Parietal lobe (tissue), 2 donors: ENCODE measurements around the gene SMCO2.

GRCh38 chr12:26286168-26286613 lies 90.8 kb downstream of the SSPN start:
- RAMPAGE, long total RNA: no peak

DNA sequence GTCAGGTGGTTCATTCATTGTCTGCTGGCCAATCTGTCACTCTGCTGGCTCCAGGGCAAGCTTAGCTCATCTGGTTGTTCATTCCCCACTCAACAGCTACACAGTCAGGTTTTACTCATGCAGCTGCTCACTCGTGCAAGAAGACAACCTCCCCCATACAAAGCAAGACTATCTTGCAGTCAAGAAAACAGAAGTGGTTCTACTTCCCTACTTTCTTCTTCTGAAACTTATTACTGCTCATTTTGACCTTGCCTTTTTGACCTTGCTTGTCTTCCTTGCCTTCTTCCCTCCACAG lies 277.9 kb downstream of the SSPN start:
- RAMPAGE, long total RNA: no peak

DNA sequence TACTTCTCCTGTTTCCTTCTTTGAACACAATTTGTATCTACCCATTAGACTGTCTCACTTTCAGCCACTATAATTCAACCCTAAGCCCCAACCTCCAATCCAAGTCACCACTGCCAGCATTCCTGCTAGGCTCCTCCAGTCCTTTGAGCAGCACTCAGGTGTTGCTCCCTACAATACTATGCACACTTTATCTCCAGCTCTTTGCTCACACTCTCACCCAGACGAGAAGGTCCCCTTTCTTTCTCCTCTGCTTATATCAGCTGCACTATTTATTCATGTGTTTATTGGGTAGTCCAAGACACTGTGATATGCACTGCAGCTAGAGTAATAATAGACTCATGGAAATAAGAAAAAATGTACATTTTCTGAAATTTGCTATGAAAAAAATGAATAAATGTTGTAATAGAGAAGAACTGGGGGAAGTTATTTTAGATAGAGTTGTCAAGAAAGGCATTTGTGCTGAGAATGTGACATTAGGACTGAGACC lies 307.1 kb downstream of the ITPR2 start:
- RAMPAGE, long total RNA: no peak

DNA sequence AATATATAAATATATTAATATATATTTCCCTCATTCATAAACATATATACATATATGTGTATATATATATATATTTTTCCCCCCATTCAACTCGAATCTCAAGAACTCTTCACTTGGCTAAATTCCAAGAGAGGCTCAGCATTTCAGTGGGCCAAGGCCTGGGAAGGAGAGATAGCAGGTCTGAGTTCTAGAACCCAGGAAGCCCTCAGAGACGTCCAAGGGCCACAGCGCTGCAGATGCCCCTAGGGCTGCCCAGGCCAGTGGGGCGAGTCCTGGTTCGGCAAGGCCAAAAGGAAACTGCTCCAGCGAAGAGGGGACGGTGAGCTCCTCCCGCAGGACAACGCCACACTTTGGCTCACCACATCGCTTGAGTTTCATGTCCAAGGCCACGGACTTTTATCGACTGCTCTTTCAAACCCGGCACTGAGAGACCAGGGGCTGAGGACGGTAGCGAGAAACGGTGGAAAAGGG lies 1.1 kb downstream of the ITPR2 start:
- RAMPAGE, long total RNA: no peak

DNA sequence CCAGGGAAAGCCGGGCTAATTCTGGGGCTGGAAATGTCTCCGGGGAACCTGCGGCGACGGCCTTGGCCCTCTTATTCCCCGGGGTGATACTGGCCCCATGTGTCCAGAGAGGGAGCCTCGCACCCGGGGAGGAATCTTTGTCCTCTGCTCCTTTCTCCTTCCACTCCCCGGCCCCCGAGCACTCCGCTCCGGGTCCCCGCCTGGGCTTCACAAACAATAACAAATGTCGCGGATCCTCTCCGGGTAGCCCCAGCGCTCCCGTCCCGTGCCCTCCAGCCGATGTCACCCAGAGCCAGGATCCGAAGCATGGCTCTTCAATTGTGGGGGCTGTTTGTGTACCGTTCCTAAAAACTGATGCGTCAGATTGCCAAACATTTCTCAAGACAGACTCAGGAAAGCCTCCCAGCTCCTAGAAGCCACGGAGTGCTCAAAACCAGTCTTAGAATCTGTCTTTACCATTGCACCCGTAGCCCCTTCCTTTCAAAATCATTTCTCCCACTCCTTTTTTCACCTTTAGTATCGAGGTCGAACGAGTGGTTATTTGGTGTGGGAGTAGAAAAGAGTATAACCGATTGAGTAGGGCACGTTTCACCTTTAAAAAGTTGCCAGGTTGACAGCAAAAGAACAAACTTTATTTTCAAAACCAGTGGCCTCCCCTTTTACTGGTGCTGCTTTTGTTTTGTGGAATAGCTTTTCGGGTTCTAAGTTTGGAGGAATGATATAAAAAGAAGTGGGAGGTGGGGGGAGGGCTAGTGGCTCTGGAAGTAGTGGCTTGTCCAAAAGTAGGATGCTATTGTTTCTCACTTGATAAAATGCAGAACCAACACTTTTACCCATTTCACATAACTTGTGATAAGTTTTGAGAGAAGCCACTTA lies 587 bp downstream of the STK38L start:
- RAMPAGE, long total RNA: no peak

- RAMPAGE, long total RNA: no peak
Observed at GRCh38 chr12:27330623-27331718, 1.7 kb upstream of the BMAL2 start.

DNA sequence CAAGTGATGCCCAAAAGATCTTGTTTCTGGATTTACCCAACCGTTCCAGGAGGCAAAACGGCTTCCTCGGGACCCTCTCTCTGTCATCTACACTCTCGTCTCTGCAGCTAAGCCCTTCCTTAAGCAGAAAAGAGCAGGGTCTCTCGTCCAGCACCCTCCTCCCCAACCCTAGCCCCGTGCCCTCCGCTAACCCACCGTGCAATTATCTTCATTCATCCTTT lies 327 bp upstream of the BMAL2 start:
- RAMPAGE, long total RNA: no peak

GRCh38 chr12:27446594-27446964 lies at the start of gene SMCO2:
Gene SMCO2, plus strand, starts transcription at chr12:27446736.
- RAMPAGE, long total RNA: no peak

DNA sequence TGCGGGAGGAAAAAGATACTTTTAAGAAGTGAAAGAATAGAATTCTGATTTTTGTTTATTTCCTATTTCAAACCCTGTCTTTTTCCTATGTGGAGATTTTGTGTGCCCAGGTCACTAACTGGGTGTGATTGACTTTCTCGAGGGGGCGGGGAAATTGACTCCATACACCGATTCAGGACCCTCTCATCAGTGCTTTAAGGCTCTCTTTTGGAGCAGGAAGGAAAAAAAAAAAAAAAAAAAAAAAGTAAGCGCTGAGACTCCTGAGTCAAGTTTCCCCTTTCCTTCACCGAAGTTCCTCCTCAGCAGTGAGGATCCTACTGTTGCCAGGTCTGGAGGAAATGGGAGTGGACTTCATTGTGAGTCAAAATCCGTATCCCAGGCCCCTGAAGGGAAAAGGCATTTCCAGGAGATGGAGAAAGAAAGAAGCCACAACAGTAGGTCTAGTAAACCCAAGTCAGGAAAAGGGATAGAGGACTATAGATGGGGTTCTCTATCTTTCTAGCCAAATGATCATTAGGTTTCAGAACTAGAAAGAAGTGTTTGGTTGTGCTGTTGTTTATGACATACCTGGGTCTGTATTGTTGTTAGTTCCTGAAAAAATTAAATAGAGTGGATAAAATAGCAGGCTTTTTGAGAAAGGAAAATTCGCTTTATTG lies 1.4 kb downstream of the PPFIBP1 start:
- RAMPAGE, long total RNA: no peak

- RAMPAGE, long total RNA: no peak
Observed at GRCh38 chr12:27711228-27711874, 719 bp downstream of the MRPS35 start.

GRCh38 chr12:27787497-27788093 lies 7.6 kb upstream of the MANSC4 start:
- RAMPAGE, long total RNA: no peak

DNA sequence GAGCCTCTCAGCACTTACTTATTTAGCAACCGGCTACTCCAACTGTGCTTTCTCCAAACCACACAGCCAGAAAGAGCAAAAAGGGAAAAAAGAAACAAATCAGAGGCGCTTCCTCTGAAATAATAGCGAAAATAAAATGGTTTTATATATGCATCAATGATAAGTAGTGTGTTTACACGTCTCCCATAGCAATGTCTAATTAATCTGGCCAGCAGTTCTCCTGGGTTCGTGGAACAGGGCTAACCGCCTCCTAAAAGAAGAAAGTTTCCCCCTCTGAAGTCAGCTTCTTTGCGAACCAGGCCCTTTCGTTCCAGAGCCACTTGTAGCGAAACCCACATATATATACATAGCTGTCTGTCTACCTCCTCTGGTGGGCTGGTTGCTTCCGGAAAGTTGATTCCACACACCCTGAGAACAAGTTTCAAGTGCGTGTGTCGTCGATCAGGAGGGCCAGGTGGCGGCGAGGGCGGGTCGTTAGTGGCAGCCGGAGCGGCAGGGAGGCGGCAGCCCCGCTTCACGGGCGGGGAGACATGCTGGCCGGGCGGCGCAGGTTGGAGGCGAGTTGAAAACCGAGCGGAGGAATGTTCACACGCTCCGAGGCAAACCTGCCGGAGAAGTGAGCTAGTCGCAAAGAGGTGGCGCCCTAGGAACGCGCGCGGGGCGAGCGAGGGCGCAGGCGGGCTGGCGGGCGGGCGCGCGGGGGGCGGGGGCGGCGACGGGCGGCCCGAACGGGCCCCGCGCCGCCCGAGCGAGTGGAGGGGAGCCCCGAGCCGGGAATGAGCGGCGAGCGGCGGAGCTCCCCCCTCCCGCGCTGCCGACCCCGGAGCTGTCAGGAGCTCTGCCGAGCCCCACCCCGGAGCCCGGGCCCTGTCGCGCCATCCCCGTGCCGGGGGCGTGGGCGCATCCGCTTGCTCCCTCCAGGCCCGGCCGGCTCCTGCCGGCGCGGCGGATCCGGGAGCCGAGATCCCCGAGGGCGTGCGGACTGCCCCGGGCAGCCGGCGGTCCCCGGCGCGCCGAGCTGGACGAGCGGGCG lies 2.6 kb downstream of the PTHLH start:
- RAMPAGE, long total RNA: no peak

- RAMPAGE, long total RNA: no peak
Observed at GRCh38 chr12:27975165-27976169, 2.9 kb upstream of the PTHLH start.

GRCh38 chr12:28185908-28186290 lies 4.4 kb upstream of the CCDC91 start:
- RAMPAGE, long total RNA: no peak

- RAMPAGE, long total RNA: no peak
Observed at GRCh38 chr12:28191551-28192316, 1.5 kb downstream of the CCDC91 start.

DNA sequence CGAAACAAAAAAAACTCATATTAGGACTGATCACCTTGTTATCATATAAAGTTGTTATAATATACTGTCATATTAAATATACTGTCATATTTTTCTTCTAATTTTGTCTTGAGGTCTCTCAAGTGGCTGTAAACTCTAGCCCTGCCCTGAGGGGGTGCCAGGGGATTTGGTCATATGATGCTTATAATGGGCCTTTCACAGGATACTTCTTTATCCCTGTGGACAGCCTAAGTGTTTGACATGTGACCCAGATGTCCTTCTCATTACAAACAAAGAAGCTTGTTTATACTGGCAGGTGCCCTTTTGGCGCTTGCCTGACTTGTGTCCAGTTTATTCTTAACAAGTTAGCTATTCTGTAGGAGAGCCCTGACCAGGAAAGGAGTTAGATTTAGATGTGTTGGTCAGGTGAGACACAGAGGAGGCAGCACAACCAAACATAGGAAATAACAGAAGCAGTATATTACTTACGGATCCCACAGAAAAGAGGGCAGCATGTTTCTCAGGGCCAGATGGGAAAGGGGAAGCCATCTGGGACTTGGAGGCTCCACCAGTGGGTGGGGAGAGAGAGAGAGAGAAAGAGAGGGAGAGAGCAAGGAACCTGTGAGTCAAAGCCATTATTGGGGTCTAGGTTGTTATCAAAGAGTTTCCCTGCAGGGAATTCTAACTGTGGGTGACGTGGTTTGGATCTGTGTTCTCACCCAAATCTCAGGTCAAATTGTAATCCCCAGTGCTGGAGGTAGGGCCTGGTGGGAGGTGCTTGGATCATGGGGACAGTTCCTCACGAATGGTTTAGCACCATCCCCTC lies 52.0 kb downstream of the CCDC91 start:
- RAMPAGE, long total RNA: no peak

DNA sequence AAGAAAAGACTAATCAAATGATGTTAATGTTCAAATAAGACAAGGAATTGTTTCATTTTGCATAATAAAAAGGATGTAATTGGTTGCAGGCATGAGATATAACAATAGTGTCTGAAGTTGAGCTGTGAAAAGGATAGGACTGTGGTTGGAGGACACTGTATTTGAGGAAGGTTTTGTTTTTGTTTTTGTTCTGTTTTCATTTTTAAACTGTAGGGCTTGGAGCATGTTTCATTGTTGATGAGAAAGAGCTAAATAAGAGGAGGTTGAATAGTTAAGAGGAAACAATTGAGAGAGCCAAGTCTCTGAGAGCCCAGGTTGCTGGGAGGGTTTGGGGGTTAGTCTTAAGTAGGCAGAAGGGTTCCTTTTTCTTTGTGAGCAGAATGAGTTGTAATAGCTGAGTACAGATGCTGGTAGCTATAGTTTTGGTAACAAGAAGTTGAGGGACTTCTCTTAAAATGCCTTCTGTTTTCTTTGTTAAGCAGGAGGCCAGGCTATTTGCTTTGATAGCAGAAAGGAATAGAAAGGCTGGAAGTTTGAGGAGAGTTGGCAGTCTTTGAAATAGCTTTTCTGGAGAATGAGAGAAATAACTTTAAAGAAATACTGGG lies 58.4 kb downstream of the CCDC91 start:
- RAMPAGE, long total RNA: no peak

- RAMPAGE, long total RNA: no peak
Observed at GRCh38 chr12:28249309-28249923, 59.2 kb downstream of the CCDC91 start.

GRCh38 chr12:29041873-29042149 lies 107.3 kb upstream of the FAR2 start:
- RAMPAGE, long total RNA: no peak

DNA sequence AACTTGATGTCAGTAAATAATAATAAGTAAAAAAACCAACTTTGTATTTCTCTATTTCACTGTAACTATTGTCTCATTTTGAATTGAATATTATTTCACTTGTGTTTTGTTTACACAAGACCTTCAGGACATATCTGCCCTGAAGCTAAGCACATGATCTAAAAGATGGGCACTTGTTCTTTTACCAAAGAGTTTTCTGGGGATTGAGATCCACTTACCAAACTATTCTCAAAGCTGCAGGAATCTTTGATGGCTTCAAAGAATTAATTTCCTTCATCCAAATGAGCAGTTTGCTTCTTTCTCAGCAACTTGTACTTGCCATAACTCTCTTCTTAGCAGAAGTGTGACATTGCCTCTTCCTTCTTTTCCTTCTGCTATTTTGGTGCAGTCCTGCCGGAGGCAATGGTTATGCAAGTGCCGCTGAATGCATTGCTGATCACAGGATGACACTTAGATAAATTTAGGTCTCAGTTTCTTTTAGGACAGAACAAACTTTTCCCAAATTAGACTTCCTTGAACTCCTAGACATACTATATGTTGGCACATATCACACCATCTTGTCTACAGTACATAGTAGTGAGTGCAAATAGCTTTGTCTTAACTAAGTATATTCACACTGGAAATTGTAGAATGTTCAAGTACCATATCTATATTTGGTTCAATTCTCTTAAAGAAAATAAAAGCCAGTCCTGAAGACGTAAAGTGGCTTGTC lies 9.2 kb downstream of the FAR2 start:
- RAMPAGE, long total RNA: no peak